ENCODE measurements around the genes ACAT1 and DDX10.

DNA sequence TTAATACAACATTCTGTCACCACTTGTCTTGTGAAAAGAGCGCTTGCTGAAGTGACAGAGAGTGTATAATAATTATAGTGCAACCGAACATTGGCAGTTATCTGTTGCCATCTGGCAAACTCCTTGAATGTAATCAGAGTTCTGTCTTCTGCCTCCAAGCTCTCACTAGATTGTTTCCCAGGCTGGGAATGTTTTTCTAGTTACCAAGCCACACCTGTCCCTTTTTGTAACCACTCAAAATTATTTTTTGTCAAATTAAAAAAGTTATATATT lies 1.3 kb upstream of the SLN start:
- RRBS, 2 experiments, result no CpG with 5 or more reads among the region's 2 CpGs

- RRBS, 2 experiments, result 0 to under 1% methylated on average over 5 of the region's 11 CpGs
Measured at GRCh38 chr11:107928012-107928287, 298 bp upstream of the RAB39A start.

DNA sequence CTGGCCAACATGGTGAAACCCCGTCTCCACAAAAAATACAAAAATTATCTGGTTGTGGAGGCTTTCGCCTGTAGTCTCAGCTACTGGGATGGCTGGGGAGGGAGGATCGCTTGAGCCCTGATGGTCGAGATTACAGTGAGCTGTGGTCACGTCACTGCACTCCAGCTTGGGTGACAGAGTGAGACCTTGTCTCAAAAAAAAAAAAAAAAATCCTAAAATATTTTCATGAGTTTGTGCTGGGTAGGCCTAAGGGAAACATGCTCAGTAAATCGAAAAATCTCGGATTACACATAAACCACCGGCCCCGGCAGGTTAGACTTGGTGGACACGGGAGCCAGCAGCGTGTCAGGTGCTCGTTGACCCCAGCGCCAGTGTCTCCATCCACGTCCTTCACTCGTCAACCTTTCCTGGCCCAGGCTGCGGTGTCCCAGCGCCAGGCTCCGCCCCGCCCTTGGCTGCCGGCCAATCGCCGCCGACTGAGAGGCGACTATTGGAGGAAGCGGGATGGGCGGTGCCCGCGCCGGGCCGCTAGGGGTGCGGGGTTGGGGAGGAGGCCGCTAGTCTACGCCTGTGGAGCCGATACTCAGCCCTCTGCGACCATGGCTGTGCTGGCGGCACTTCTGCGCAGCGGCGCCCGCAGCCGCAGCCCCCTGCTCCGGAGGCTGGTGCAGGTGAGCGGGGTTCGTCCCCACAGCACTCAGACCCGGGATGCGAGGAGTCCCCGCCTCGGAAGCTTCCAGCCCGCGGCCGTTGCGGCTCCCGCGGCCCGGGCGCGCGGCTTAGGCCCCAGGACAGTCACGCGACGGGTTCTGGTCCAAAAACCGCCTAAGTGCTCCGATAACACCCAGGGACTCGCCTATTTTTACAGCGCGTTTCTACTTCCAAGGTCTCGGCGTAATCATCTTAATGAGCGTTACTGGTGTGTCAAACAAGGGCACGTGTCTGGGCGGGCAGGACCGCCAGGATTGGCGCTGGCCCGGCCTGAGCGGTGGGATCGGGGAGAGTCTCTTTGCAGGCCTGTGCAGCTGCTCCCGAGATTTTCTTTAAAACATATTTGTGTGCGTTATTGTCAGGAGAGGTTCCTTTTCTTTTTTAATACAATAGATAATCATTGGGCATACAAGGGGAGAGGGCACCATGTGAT lies at the start of gene ACAT1:
Gene ACAT1, plus strand, starts transcription at position 560 of the 1,144 bp plus-strand sequence.
- RRBS, 2 experiments, result under 1 to 2% methylated on average over 24 of the region's 78 CpGs

DNA sequence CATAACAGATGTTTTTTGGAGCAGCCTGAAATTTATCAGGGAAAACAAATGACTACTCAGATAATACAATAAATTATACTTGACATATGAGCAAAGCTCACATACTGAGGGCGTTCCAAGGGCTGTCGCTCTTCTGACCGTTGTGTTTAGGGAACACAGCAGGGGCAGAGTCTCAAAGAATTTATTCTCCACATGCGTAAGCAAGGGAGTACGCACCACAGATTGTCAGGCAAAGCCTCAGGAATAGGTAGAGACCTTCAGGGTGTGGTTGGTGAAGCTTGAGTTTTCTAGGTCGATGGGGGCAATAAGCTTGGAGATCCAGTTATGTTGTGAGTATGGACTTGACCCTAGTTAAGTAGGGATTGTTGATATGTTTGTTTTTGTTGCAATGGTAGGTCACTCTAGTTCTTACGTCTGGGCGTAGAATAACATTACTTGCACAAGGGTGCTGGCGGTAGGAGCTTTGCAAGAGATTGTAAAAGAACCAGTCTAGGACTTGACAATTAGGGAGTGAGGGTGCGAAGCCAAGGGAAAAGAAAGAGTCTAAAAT lies 860 bp downstream of the ACAT1 start:
- RRBS, 2 experiments, result no CpG with 5 or more reads among the region's 10 CpGs

DNA sequence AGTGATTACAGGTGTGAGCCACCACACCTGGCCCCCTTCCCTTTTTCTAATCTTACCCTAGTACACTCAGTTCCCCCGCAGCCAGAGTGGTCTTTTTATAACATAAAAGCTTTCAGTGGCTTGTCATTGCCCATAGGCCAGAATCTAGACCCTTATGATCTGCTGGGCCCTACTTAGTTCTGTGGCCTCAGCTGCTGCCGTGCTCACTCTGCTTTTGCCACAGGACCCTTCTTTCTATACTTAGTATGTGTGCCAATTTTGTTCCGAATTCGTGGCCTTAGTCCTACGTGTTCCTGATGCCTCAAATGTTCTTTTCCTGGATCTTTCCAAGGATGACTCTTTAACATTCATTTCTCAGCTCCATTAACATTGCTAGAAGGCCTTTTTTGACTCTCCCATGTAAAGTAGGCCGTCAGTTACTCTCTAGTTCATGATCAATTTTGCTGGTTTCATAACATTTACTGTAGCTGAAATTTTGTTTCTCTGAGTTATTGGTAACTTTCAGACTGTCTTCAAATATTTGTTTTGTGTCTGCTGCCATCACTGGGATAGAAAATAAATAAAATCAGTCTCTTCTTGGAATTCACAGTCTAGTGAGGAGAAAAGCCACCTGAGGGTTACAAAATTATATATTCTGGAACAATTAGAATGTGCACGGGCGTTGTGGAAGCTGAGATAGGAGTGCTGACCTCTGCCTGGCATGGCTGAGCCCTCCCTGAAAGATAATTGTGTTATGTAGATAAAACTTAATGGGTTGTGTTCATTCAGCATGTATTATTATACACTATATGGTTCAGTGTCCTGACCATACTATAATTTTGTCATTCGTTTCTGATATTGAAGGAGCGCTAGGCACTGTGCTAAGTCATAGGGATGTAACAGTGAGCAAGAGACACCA lies 3.4 kb downstream of the ACAT1 start:
- RRBS, 2 experiments, result no CpG with 5 or more reads among the region's 10 CpGs

- RRBS, 2 experiments, result no CpG with 5 or more reads among the region's 5 CpGs
Measured at GRCh38 chr11:108236373-108237109, 13.7 kb downstream of the ATM start.

- RRBS, 2 experiments, result no CpG with 5 or more reads among the region's 7 CpGs
Measured at GRCh38 chr11:108496645-108497119, 1.5 kb downstream of the POGLUT3 start.

GRCh38 chr11:108565670-108566023 lies 27.9 kb downstream of the EXPH5 start:
- RRBS, 2 experiments, result no CpG with 5 or more reads among the region's 3 CpGs

DNA sequence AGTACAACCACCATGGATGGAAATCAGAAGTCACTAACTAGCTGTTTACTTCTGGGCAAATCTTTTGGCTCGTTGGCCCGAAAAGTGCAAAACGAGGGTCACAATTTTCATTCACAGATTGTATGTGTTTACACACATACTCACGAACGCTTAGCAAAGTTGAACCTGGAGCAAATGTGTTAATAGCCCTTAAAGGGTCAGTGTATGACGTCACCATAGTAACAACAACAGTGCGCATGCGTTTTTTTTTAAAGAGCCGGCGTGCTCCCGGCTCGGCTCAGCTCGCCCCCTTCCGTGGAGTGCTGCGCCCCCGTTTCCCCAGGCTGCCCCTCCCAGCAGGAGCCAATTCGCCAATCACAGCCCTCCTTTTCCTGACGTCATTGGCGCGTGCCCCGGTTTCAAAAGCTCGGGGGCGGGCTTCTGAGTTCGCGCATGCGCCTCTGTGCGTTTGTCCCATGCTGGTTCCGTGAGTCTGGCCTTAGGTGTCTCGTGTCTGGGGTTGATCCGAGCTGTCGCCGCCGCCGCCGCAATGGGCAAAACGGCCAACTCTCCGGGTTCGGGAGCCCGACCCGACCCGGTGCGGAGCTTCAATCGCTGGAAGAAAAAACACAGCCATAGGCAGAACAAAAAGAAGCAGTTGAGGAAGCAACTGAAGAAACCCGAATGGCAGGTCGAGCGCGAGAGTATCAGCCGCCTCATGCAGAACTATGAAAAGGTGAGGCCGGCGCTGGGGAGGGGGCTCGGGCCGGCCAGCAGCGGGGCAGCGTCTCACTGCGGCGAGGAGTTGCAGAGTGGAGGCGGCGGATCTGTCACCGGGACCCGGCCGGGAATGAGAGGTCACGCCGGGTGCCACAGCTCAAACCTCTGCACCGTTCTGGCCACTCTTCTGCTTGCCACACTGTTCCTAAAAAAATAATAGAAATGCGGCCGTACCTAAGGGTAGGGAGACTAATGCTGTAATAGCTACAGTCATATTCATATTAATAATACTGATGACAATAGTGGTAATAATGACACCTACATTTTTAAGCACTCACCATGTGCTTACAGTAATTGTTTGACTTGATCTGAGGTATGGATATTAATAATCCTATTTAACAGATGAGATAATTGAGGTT lies at the start of gene DDX10:
Gene DDX10, plus strand, starts transcription at position 445 of the 1,118 bp plus-strand sequence.
- RRBS, 2 experiments, result under 1 to 1% methylated on average over 8 of the region's 66 CpGs

DNA sequence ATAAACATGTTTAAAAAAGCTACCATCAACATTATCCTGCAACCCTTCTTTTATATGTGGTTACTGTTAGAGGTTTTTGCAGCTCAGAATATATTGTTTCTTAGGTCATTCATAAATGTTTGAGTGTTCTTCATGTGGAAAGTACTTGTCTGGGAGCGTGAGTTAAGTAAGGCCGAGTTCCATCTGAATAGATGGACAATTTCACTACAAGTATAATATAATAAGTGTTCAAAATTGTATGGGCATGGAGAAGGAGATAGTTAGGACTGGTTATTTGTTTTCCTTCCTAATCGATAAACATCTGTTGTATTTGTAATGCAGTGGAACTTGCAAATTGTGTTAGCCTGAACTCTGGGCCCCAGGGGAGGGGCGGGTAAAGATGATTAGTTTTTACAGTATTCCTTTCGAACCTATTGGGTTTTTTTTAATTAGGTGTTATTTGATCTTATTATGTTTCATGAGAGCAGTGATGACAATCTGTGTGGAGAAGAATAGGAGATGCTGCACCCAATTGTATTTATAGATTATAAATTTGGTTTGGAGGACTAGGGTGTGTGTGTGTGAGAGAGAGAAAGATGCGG lies 145.2 kb downstream of the DDX10 start:
- RRBS, 2 experiments, result no CpG with 5 or more reads among the region's 6 CpGs

DNA sequence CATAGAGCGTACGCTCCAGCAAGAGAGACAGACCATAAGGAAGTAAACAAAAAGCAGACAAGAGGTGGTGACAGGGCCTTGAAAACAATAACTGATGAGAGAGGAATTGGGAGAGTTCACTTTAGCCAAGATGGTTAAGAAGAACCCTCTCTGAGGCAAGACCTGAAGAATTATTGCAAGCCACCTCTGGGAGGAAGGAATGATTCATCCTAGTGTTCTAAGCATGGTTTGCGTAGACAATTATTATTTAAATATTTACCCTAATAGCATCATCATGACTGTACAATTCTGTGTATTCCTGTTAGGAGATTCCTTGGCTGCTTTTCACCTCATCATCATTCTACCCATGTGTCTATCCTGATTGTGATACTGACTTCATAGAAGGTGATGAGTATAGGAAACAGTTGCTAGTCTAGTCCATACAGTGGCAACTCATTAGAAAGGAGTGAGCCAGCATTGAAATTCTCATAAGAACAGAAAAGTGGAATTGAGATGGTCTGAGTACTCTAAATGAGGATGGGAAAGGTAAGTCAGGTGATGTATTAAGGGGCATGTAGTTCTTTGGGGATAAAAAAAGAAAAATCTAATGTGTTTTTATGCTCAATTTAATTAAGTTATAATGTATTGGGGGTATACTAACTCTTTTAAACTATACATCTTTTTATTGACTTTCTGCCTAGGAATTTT lies 264.5 kb downstream of the DDX10 start:
- RRBS, 2 experiments, result no CpG with 5 or more reads among the region's 3 CpGs

GRCh38 chr11:110093463-110093631 lies 155 bp downstream of the ZC3H12C start:
- RRBS, 2 experiments, result under 1 to 2% methylated on average over 12 of the region's 25 CpGs

- RRBS, 2 experiments, result no CpG with 5 or more reads among the region's 3 CpGs
Measured at GRCh38 chr11:110127929-110128604, 34.9 kb downstream of the ZC3H12C start.

DNA sequence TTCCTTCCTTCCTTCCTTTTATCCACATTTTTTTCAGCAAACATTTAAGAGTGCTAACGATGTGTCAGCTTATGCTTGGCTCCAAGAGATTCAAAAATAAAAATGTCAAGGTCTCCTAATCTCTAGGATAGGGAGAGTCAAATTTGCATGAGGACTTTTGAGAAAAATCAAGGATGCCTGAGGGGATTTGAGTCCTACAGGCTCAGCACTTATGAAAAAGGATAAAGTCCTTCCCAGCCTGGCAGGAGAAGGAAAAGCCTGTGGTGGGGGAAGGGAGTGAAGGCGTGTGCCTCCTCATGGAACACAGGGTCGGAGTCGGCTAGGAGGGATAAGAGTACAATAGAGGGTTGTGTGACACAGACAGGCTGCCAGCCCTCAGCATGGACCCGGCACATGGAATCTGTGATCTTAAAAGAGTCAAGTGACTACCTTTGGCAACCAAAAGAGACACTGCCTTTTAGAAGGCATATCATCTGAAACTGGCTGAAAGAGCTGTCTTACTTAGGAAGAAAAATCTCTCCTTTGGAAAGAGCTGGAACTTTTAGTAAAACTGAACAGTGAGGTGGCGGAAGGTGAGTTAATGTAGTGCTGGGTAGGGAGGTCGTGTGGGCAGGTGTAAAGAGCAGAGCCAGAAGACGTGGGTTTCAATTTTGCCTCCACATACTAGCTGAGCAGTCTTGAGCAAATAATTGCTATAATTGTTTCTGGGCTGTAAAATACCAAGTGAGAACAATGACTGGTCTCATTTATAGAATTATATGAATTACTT lies 58.7 kb upstream of the RDX start:
- RRBS, 2 experiments, result no CpG with 5 or more reads among the region's 8 CpGs

- RRBS, 2 experiments, result no CpG with 5 or more reads among the region's 12 CpGs
Measured at GRCh38 chr11:110431219-110432235, 1.8 kb downstream of the FDX1 start.

DNA sequence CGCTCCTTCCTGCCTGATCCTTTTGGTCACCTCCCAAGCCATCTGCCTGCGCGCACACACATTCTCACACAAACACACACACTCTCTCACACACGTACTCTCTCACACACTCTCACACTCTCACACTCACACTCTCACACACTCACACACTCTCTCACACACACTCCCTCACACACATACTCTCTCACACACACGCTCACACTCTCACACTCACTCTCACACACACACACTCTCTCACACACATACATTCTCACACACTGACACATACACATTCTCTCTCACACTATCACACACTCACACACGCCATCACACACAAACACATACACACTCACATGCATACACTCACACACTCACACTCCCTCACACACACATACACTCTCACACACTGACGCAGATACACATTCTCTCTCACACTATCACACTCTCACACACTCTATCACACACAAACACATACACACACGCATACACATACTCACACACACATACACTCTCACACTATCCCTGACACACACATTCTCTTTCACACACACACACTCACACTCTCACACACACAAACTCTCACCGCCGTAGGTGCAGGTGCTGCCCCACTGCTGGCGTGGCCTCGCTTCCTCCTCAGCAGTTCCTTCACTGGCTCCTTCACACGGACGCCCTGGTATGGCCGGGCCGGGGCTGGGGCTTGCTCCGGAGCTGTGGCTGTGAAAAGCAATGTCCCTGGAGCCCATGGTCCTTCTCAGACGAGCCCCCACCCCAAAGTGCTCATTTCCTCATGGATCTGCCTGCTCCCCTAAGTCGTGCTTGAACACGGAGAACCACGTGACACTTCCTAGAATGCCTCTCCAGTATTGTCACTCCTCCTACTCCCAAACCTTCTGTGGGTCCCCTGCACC lies 20.6 kb downstream of the POU2AF1 start:
- RRBS, 2 experiments, result no CpG with 5 or more reads among the region's 21 CpGs

GRCh38 chr11:111378150-111379078 lies 661 bp downstream of the POU2AF1 start:
- RRBS, 2 experiments, result no CpG with 5 or more reads among the region's 14 CpGs

GRCh38 chr11:111417557-111418281 lies 38.6 kb upstream of the POU2AF1 start:
- RRBS, 2 experiments, result no CpG with 5 or more reads among the region's 11 CpGs

GRCh38 chr11:111663373-111663672 lies 61.1 kb downstream of the SIK2 start:
- RRBS, 2 experiments, result no CpG with 5 or more reads among the region's 3 CpGs

GRCh38 chr11:111722457-111723334 lies 43.5 kb downstream of the PPP2R1B start:
- RRBS, 2 experiments, result no CpG with 5 or more reads among the region's 15 CpGs

Measured in NT2/D1 (cell line).